Choroid plexus epithelial cell (primary cell): ENCODE measurements around the genes S100A11, SMCP and SPRR4.

GRCh38 chr1:151558971-151559548, 19.0 kb downstream of the TUFT1 start:
- RRBS, result no CpG with 5 or more reads among the region's 5 CpGs

GRCh38 chr1:151654120-151654467, 42.2 kb downstream of the SNX27 start:
- RRBS, result no CpG with 5 or more reads among the region's 6 CpGs

GRCh38 chr1:151838008-151838982, 1.3 kb downstream of the C2CD4D start:
- RRBS, result 1% methylated on average over 69 of the region's 131 CpGs

- RRBS, result no CpG with 5 or more reads among the region's 9 CpGs
Measured at GRCh38 chr1:151976532-151977253, 17.0 kb downstream of the S100A10 start.

DNA sequence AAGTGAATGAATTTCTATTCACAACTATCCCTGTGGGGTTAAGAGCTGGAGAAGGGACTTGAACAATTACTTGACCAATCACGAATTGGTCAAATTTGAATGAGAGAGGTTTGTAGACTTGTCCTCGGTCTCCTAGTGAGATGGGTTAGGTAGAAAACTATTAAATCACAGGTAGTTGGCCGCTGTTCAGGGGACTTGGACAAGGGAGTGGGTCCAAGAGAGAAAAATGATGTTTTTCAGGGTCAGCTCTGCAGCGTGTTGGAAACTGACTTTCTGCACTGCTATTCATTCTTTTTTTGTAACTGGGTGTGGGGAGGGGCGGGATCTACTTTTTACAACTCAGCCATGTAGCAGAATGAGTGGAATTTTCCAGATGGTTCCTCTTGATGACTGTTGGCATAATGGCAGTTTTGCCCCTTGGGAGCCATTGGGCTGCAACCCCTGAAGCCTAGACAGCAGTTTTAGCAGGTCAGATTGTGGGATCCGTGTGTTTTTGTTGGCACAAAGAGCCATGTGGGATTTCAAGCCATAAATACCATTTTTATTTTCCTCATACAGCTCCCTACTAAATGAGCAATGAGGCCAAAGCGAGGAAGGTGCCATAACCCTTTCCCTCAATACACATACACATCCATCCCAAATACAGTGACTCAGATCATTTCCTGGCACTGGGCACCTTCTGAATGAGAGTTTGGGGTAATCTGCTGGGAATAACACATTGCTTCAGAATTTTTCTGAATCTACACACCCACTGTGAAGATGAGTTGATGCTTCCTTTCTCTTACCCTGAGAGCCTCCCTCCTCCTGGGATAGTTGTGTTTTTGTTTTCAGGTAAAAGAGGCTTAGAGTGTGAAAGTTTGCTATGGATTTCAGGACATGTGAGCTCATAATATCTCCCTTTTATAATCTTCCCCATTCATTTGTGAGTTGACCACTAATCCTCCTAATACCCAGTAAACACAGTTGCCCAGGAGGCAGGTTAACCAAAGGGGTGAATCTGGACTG, 13.3 kb downstream of the S100A10 start:
- RRBS, result no CpG with 5 or more reads among the region's 7 CpGs

DNA sequence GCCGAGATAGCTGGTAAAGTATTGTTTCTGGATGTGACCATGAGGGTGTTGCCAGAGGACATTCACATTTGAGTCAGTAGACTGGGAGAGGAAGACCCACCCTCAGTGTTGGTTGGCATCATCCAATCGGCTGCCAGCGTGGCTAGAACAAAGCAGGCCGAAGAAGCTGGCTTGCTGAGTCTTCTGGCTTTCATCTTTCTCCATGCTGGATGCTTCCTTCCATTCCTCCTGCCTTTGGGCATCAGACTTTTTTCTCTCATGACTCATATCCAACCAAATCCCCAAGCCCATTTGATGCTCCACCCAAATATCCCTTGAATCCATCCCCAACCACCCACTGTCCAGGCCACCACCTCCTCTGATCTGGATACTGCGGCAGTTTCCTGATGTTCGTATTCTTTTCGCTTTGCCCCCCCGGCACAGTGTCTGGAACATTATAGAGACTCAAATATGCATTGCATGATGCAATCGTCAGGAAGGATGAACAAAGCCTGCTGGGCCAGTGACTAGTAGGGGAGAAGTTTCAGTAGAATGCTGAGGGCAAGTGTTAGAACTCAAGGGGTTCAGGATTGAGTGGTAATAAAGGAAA, 7.8 kb downstream of the S100A11 start:
- RRBS, result no CpG with 5 or more reads among the region's 9 CpGs

GRCh38 chr1:152032309-152032785, 4.5 kb downstream of the S100A11 start:
- RRBS, result no CpG with 5 or more reads among the region's 1 CpG

DNA sequence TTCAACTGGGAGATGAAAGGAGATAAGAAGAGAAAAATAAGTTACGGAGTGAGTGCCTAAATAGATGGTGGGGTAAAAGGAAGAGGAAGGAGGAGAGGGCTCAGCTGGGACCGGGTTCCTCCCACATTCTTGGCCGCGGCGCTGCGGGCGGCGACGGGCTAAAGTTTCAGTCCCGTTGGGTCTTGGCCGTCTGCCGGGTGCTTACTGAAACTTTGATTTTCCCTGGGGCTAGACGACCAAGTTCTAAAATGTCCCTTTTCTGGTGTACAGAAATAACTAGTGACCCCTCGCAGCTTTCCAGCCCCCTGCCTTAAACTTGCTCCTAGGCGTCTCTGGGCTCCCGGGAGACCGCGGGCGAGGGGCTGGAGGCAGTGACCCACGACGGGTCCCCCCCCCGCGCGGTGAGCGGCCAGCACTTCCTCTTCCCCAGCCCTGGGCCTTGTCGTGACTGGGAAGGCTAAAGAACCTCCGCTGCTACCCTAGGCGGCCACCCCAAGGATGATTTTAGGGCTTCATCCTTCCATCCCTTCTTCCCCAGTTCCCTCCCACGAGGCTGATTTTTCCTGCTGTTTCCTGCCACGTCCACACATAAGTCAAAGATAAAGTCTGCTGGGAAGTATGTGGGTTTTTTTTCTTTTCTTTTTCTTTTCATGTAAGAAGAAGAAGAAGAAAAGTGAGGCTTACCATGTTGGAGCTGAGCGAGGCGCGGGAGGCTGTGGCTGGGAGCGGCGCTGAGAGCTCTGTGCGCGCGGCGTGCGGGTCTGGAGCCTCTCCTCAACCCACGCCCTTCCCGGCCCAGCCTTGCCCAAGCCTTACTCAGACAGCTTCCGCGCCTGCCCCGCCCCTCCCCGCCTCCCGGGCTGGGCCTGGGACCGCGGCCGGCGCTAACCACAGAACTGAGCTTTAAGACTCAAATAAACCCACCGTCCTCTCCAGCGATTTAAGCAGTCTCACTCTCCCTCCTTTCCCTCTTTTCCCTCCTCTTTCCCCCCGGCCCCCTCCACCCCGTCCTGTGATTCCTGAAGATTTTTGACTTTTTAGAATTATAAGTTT, at the start of gene S100A11:
S100A11 (minus strand) TSS at position 776 of the 1,053 bp plus-strand sequence.
- RRBS, result 2% methylated on average over 15 of the region's 55 CpGs

GRCh38 chr1:152111368-152112064, 3.7 kb downstream of the TCHH start:
- RRBS, result no CpG with 5 or more reads among the region's 73 CpGs

- RRBS, result no CpG with 5 or more reads among the region's 1 CpG
Measured at GRCh38 chr1:152314220-152314830, 10.7 kb downstream of the FLG start.

GRCh38 chr1:152399246-152399789, 14.7 kb downstream of the CRNN start:
- RRBS, result no CpG with 5 or more reads among the region's 5 CpGs

DNA sequence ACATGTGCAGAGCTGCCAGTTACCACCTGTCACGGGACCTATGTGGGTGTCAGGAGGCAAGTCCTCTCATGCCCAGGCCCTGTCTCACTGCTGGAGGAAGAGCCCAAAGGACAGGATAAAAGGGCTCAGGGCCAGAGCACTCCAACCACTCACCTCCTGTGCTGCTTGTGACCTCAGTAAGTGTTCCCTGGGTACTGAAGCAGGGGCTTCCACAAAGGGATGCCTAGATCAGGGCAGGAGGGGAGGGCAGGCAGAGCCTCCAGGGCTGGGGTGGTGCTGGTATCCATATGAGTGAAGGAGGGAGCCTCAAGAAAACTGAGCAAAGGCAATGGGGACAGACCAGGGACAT, 590 bp upstream of the LCE1B start:
- RRBS, result no CpG with 5 or more reads among the region's 1 CpG

DNA sequence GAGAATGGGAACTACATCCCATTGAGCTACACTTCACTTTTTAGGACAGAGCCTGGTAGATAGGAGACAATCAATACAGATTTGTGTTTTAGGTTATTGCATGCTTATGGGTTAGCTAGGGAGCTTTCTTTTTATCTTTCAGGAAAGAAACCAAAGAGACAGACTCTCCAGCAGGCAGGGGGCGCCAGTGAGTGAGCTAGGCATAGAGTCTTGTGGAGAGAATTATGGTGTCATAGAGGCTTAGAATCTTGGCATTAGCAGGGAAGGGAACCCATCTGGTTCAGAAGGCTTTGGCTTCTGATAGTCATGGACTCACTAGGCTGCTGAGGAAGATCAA, at the start of gene SMCP:
SMCP (plus strand) TSS at position 283 of the 337 bp plus-strand sequence.
- RRBS, result no CpG with 5 or more reads among the region's 1 CpG

GRCh38 chr1:152905978-152906832, 2.1 kb upstream of the IVL start:
- RRBS, result no CpG with 5 or more reads among the region's 6 CpGs

- RRBS, result no CpG with 5 or more reads among the region's 4 CpGs
Measured at GRCh38 chr1:152970509-152970841, at the start of gene SPRR4. Gene SPRR4, plus strand, starts transcription at chr1:152970648.

DNA sequence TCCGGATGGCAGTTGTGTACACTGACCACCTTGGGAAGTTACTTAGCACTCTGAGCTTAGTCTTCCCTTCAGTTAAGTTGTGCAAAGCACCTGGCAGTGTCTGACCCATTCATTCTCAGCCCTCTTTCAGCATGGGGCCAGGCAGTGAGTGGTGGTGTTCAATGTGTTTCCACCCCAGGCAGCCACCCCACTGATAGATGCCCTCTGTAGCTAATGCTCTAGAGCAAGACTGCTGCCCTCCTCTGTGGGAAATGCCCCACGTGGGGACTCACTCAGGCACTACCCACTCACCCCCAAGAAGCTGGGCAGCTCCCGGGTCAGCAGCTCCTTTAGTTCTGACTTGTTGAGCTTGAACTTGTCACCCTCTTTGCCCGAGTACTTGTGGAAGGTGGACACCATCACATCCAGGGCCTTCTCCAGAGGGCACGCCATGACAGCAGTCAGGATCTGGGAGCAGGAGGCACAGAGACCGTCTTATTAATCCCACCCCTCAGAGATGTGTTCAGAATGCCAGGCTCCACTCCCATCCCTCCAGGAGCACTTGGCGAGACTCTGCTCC, 1.2 kb downstream of the S100A4 start:
- RRBS, result no CpG with 5 or more reads among the region's 7 CpGs

DNA sequence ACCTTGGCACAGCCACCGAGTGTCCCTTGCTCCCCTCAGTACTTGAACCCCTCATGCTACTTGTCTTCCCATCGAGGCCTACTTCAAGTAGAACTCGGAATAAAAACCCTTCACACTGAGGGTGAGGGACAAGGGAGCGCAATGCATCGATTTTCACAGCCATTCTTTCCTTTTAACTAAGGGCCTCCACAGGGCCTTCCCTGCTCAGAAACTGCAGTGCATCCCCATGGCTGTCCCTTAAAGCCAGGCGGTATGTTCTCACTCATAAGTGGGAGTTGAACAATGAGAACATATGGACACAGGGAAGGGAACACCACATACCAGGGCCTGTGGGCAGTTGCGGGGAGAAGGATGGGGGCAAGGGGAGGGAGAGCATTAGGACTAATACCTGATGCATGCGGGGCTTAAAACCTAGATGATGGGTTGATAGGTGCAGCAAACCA, 1.4 kb upstream of the S100A2 start:
- RRBS, result no CpG with 5 or more reads among the region's 8 CpGs

GRCh38 chr1:153577392-153578108, 11.9 kb upstream of the S100A2 start:
- RRBS, result no CpG with 5 or more reads among the region's 11 CpGs

DNA sequence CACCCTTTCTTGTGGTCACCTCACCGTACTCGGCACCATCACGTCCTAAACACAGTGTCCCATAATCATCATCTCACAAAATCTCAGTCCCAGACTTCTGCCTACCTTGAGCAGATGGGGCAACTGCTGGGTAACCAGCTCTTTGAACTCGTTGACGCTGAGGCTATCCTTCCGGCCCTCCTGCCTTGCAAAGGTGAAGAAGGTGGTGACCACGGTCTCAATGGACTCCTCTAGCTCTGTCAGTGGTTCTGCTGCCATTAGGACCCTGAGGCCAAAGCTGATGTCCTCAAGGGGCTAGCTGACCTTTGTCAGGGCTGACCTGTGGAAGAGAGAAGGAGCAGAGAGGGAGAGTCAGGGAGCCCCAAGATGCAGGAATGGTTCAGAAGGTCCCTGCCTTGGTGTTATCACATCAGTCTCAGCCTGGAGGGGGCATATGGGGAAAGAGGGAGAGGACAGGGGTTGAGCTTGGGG, 1.1 kb downstream of the S100A13 start:
- RRBS, result no CpG with 5 or more reads among the region's 7 CpGs

- RRBS, result no CpG with 5 or more reads among the region's 7 CpGs
Measured at GRCh38 chr1:153693325-153693889, 14.9 kb downstream of the NPR1 start.